Mesenchymal stem cell of adipose (primary cell): ENCODE results near the gene EXOSC3.

- CAGE, long polyA plus RNA: no peak
Observed at GRCh38 chr9:37083735-37084494, 36.5 kb upstream of the ZCCHC7 start.

GRCh38 chr9:37093066-37093350 lies 27.4 kb upstream of the ZCCHC7 start:
- CAGE, long polyA plus RNA: no peak

DNA sequence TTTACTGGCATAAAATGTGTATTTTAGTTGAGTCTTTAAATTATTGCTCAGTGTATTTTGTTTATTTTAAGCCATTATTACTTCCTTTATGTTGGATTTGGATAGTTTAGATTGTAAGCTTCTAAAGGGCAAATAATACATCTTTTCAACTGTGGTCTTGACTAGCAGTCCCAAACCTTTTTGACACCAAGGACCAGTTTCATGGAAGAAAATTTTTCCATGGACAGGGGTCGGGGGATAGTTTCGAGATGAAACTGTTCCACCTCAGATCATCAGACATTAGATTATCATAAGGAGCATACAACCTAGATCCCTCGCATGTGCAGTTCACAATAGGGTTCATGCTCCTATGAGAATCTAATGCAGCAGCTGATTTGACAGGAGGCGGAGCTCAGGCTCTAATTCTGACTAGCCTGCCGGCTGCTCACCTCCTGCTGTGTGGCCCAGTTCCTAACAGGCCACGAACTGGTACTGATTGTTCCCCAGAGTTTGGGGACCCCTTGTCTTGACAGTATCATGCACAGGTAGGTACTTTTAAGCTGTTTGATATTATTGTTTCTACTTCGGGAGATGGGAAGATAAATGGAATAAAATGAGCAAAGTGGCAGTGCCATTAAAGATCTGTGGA lies 66.8 kb downstream of the ZCCHC7 start:
- CAGE, long polyA plus RNA: no peak

GRCh38 chr9:37302196-37302885 lies 120.2 kb upstream of the GRHPR start:
- CAGE, long polyA plus RNA: no peak

GRCh38 chr9:37565277-37566005 lies 10.7 kb downstream of the FBXO10 start:
- CAGE, long polyA plus RNA: no peak

GRCh38 chr9:37784391-37785524 lies at the start of gene EXOSC3:
EXOSC3 (minus strand) TSS chr9:37785064.
- CAGE, long polyA plus RNA: no peak

DNA sequence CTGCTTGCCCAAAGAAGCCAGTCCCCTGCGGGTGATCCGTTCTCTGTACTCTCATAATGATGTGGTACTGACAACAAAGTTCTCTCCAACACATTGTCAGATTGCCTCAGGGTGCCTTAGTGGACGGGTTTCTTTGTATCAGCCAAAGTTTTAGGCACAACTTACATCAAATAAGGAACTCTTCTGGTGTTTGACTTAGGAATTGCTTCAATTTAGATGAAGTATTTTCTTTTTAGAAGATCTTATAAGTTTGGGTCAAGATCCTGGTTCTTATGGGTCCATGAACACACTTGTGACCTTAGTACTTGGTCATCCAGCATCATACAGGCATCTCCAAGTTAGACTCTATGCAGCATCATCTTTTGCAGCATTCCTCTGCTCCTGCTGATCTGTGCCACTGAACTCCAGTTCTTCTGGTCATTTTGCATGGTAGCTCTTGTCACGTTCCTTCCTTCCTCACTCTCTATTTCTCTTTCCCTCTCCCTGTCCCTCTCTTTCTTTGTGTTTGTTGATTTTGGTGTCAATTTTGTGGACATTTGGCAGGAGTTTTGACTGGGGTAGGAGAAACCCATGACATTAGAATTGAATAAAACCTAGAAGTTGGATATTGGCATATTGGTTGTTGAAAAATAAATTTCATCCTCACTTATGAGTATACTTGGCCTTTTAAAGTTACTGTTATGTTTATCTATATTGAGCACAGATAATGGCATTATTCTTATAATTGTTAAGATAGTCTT lies 42.4 kb downstream of the SLC25A51 start:
- CAGE, long polyA plus RNA: no peak

DNA sequence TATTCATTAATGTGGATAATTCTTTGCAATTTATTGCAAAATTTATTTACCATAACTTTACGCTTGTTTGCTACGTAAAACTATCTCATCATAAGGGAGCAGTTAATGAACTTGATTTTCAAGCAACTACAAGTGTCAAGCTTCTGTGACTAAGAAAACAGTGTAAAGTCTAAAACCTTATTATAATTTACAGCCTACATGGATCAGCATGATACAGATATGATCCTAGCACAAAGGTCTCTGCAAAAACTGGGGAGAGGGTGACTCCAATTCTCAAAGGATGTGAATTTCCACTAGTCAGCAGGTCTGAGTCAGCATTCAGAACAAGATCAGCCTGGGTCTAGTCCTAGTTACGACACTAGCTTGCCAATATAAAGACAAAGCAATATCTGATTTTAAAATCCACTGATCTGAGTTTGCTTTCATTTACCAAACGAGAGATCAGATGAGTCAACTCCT lies 1.3 kb downstream of the SLC25A51 start:
- CAGE, long polyA plus RNA: no peak

DNA sequence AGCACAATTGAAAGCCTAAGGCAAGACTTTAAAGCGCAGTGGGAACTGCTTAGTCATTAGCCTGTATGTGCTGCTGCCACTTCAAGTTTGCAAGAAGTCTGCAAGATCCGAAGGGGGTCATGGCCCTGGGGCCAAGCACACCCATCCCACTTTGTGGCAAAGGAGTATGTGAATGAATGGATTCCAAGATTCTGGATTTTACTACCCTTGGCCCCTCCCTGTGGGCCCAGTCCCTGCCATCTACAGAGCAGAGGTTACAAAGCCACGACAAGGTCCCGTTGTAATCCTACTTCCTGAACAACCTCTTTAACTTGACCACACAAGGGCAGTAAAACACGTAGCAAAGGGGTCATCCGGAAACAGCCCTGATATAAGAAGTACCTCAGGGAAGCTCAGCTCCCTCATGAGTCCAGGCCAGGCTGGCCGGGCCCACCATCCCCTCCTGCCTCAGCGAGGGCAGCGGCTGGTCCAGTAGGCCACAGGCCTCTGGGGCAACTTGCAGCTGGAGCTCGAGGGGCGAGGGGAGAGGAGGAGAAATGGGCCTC lies 29.6 kb downstream of the SHB start:
- CAGE, long polyA plus RNA: no peak

DNA sequence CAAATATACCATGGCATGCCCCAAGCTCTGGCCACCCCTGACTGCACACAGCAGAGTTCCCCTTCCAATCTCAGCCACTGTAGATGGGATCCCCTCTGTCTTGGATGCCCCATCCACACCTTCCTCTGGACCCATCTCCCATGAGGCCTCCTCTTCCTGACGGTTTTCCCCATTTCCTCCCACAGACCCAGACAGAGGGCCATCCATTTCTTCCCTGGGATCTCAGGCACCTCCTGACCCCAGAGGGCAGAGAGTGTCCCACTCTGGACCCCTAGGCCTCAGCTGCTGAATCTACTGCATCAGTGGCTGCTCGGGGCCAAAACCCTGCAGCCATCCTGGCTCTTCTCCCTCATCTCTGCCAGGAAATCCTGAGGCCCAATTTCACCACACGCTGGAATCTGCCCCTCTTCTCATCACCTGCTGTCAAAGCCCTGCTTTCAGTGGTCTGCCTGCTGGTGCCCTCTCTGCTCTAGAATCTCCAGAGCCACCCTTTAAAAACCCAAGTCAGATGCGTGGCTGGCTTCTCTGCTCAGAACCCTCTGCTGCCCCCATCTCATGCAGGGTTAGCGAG lies 10.9 kb downstream of the SHB start:
- CAGE, long polyA plus RNA: no peak

- CAGE, long polyA plus RNA: no peak
Observed at GRCh38 chr9:38065639-38066689, 3.1 kb downstream of the SHB start.

DNA sequence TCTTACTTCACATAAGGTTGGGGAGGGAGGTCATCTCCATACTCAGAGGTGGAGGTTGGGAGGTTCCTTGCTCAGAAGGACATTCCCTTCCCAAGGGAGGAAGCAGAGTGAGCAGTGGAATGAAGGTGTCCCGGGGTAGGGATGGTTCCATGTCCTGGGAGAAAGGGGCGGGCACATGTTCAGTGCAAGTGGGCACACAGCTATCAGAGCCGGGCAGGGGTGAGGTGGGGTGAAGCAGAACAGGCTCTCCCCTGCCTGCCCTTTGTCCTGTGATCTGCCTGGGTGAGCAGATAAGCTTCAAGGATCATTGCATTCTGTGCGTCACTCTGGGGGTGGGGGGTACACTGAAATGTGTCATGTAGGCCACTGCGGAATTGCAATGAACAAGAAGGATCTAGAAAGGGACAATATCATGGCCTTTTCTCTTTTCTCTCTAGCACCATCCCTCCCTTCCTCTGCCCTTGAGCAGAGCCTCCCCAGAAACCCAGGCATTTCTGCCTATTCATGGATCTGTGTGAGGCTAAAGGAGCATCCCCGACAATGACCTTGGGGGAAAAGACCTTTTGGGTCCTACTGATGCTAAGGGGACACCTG lies 61.7 kb upstream of the SHB start:
- CAGE, long polyA plus RNA: no peak

DNA sequence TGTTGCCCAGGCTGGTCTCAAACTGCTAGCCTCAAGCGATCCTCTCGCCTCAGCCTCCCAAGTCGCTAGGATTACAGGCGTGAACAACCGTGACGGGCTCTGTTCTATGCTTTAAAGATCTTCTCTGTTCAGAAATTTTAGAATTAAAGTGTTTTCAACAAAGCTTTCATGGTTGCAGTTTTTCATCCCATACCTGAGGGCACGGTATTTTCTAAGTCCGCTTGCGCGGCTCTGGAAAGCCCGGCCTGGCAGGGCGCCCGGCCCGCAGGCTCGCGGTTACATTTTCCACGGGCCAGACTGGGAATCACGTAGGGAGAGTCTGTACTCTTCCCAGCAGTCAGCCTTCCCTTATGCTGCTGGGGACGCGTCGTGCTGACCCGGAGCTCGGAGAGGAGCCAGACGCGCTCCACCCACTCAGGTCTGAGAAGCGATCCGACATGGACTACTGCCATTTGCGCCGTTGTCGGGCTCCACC lies 435.8 kb downstream of the SPATA31A1 start:
- CAGE, long polyA plus RNA: no peak

DNA sequence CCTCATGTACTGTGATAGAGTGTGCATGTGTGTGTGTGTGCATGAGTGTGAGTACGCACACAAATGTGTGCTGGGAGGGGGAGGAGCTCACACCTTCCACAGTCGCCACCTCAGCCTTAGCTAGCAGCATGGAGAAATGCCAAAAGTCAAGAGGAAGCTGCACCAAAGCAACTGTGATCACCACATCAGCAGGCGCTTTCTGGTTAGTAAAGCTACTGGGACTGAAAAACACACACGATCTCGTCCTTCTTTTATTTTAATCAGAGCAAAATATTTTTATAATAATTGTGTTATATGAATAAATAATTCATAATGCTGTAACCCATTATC lies 63.9 kb downstream of the FOXD4L6 start:
- CAGE, long polyA plus RNA: no peak

- CAGE, long polyA plus RNA: no peak
Observed at GRCh38 chr9:41074275-41075042, 54.0 kb downstream of the FOXD4L6 start.

DNA sequence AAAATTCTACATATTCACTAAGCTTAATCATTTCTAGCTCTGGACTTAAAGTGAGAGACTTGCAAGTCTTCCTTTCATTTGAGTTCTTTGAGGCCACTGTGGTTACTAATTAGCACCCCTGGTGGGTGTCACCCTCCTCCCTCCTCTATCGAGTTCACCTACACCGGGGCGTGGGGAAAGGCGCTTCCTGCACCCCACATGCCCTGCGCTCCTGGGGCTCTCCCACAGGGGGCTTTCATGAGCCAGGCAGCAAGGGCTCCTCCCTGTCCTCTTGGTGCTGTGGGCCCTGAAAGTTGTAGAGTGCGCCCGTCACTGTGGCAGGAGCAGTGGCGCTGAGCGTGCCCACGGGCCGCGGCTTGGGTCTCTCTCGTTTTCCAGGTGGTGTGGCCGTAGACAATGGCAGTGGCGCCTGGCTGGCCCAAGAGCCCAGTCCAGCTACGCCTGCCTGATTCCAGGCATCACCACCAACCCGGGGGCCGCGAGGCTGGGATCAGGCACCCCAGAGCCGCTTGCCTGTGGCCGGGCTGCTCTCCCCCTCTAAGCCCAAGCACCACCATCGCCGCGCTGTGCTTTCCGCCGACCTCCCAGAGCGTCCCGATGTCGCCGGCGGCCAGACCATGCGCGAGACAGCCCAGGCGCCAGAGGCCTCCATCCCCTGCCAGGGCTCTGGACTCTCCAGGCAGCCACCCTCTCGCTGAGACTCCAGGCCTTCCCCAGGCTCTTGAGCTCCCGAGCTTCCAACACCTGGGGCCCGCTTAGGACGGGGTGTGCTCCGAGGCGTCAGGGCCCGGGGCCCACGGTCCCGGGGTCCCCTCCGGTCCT lies 45.9 kb upstream of the ZNG1F start:
- CAGE, long polyA plus RNA: no peak

GRCh38 chr9:42852049-42852586 lies 668.7 kb downstream of the SPATA31A6 start:
- CAGE, long polyA plus RNA: no peak

DNA sequence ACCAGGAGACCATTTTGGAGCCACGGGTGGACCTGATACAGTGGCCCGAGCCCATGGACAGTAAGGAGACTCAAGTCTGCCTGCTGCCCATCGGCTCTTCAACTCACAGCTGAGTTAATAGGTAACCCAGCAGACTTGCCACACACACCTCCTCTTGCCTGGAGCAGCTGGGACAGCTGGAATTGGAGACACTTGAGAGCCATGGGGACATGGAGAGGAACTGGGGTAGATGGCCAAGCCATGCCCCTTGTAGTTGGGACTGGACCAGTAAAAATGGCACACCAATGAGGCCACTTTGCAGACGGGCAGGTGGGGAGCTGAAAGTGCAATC lies 936.2 kb downstream of the SPATA31A6 start:
- CAGE, long polyA plus RNA: no peak

DNA sequence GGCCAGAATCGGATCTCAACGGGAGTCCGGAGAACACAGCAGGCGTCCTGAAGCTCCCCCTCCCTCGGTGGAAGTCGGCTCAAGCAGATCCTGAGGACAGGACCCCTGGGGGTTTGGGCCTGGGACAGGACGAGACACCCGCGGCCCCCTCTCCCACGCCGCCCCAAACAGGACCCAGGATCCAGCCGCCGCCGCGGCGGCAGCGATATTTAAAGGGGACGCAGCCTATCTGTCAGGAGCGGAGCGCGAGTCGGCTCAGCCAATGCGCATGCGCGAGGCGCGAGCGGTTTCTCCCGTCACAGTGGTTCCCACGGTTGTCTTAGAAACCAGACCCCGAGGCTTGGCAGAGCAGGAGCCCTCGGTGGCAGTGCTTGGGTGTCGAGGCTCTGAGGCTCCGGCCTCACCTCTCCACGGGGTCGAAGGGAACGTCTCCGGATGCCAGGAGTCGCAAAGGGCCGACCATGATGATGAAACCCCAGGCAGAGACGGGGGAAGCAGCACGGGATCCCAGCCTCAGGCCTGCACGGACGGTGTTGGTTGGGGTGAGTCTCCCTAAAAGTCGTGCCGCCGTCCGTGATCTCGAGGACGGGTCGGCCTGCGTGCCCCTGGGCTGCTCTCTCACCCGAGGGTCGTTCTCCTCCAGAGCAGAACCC lies 666.6 kb downstream of the SPATA31A7 start:
- CAGE, long polyA plus RNA: no peak

- CAGE, long polyA plus RNA: no peak
Observed at GRCh38 chr9:62830956-62831227, 1641.1 kb downstream of the SPATA31A7 start.